Subcutaneous preadipocyte (primary cell): ENCODE measurements around a stretch of chr5.

- CAGE, long polyA plus RNA, result no peak
Measured at GRCh38 chr5:148437229-148437782, 53.5 kb downstream of the FBXO38 start.

DNA sequence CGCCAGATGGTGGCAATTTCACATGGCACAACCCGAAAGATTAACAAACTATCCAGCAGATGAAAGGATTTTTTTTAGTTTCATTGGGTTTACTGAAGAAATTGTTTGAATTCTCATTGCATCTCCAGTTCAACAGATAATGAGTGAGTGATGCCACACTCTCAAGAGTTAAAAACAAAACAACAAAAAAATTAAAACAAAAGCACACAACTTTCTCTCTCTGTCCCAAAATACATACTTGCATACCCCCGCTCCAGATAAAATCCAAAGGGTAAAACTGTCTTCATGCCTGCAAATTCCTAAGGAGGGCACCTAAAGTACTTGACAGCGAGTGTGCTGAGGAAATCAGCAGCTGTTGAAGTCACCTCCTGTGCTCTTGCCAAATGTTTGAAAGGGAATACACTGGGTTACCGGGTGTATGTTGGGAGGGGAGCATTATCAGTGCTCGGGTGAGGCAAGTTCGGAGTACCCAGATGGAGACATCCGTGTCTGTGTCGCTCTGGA, 897 bp upstream of the ADRB2 start:
- CAGE, long polyA plus RNA, result no peak

- CAGE, long polyA plus RNA, result no peak
Measured at GRCh38 chr5:148827245-148828195, 1.1 kb downstream of the ADRB2 start.

DNA sequence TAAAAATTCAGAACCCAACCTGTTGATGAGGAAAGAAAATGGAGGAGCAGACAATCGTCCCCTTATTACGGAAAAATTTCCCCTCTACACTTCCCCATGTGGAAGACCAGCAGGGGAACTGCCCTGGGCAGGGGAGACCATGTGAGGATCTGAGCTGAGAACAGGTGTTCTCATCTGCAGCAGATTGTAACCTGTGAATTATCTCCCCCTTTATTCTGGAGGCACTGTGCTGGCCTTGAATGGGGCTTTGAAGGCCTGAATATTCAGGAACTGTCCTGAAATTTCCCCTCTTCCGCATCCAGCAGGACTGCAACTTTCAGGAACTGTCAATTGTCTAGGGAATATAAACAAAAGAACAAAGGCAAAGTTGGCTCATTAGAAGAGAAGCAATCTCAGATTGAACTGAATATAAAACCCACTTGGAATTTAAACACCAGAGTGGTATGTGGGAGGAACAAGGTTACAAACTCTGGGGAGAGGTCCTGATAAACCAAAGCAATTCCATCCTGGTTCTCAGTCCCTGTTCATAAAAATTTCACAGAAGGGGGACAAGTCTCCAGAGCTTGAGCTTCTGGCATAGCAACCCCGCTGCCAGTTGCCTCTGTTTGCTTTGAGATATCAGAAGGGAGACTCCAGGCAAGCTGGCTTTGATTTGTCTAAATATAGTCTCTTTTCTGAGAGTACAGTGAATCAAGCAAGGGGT, 47.3 kb downstream of the ADRB2 start:
- CAGE, long polyA plus RNA, result no peak

DNA sequence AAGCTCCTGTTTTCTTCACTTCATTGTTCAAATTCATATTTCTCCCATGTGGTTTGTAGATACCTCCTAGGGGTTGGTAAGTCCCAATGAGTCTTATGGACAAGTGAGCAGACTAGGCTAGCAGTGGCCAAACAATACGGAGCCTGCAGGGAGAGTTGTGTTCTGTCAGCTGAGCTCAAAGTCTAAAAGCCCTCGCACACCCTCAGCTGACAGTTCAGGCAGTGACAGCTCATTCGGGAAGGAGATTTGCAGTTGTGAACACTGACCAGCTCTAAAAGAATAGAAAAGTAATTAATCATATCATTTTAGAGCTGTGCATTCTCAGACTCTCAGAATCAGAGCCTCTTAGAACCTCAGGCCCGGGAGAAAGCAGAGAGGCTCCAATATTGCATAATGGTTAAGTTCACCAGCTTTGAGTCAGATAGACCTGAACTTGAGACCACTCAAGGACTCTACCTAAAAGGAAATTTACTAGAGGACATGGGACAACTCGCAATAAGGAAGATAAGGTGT, 95.0 kb downstream of the SH3TC2 start:
- CAGE, long polyA plus RNA, result no peak

DNA sequence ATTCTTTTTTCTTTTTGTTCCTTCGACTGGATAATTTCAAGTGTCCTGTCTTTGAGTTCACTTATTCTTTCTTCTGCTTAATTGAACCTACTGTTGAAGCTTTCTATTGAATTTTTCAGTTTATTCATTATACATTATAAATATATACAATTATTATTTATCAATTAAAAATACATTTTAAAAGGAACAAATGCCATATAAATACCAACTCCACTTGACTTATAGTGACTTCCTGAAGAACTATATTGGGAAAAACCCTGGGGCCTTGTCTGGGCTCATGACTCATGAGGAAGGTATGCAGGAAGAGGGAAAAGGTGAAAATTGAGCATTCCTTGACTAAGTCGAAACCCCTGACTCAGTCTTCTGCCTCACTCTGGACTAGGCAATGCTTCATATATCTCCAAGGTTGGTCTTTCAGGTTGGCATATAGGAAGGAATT, 78.6 kb downstream of the SH3TC2 start:
- CAGE, long polyA plus RNA, result no peak

- CAGE, long polyA plus RNA, result no peak
Measured at GRCh38 chr5:149024415-149024689, 38.5 kb downstream of the SH3TC2 start.

GRCh38 chr5:149150341-149150680, 9.0 kb downstream of the ABLIM3 start:
- CAGE, long polyA plus RNA, result no peak

DNA sequence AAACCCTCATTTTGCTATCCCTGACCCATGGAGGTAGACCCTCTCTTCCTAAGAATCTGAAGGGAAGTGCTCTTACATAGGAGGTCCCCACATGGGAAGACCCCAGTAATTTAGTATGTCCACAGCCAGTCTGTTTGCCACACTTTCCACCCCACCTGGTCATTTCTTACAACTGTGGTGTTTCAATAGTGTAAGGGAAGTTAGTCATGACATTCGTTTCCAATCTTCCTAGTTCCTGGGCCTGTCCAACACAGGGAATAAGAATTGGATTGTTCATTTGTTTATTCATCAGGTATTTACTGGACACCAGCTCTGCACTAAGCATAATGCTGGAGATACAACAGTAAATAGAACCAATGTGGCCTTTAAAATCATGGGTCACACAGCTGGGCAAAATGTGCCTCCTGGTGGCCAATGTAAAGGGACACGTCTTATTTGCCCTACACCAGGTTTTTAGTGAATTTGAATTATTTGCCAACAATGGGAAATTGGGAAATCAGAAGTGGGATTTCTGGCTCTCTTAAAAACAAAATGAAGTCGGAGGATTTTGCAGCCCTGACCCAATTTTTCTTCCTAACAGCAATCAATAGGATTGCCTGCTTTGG, 10.4 kb downstream of the ABLIM3 start:
- CAGE, long polyA plus RNA, result no peak

DNA sequence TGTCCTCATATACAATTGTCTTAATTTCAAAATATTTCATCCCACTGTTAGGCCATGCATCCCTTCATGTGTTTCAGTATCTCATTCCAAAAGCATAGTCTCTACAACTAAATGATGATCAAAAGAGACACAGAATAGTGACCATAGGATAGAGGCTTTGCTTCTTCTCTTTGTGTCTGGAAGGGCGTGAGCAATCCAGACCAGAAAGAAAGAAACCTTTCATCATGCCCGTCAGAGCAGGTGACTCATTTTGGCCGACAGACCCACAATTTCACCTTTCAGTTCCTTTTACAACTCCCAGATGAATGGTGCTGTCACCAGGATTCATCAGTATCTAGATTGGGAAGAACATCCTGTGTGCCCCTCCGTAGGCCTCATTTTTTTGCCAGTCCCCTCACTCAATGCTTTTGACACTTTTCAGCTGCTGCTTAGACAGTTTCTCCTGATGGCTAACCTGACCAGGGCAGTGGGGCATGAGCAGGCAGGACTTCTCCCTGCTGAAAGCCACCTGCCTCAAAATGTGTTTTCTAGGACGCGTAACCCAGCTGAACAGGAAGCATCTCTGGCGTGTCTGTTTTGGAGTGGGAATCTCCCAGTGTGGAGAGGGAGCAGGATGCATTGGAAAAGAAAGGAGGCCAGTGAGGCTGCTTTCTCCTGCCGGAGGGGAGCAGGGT, 21.2 kb downstream of the ABLIM3 start:
- CAGE, long polyA plus RNA, result no peak

GRCh38 chr5:149207164-149207631, 64.5 kb upstream of the AFAP1L1 start:
- CAGE, long polyA plus RNA, result no peak

DNA sequence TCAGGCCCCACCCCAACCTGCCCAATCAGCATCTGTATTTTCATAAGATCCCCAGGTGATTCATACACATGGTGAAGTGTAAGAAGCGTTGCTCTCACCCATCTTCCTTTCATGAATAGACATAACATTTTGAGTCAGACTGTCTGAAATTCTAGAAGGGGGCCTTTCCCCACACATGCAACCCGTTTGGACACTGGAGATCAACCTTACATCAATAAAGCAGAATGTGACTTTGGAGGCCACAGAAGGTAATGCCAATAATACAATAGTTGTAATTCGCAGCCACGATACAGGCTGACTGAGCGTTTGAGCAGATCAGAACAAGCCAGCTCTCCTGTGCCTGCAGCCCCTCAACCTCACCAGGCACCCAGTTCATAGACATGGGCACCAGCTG, 9.2 kb upstream of the AFAP1L1 start:
- CAGE, long polyA plus RNA, result no peak

DNA sequence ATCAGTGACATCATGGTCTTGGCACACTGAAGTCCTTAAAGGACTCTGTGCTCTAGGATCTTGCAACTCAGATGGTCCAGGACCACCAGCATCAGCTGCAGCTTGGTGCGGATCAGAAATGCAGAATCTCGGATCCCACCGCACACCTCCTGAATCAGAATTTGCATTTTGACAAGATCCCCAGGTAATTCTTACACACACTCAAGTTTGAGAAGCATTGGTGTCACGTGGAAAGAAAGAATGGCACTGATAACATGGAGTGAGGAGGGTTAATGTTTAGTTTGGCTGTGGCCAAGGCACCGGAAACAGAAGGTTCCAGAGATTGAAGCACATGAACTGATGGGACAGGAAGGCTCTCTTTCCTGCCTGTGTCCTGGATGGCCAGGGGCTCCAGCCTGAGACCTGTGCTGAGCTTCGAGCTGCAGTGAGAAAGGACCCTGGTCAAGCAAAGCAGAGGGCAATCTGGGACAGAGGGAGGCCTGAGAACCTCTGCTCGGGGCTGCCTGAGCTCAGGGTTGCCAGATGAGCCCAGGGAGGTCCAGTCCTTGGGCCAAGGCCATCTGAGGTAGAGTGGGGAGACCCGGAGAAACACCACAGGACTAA, 27.2 kb downstream of the AFAP1L1 start:
- CAGE, long polyA plus RNA, result no peak

DNA sequence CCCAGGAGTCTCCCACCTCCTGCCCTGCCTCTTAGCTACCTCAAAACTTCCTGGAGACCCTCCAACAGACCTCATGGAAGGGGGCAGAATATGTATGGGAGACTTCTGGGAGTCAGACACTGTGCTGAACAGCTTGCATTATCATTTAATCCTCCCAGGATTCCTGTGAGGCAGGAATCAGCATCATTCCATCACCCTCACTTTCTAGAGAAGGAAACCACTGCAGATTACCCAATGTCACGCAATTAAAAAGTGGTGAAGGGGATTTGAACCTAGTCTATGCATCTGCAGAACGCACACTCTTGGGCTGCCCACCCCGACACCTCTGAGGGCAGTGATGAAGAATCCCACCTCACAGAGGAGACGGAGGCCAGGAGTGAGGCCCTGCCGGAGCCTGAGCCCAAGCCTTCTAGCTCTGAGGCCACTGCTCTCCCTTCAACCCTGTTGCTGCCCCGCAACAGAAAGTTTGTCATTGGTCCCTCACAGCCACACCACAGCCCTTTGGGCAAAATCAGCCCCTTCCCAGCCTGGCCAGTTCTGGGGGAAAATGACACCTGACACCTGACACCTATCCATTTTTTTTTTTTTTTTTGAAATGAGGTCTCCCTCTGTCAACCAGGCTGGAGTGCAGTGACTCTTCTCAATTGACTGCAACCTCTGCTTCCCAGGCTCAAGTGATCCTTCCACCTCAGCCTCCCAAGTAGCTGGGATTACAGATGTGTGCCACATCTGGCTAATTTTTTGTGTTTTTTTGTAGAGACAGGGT, 30.4 kb upstream of the IL17B start:
- CAGE, long polyA plus RNA, result no peak

- CAGE, long polyA plus RNA, result no peak
Measured at GRCh38 chr5:149422112-149422969, 43.2 kb upstream of the IL17B start.

- CAGE, long polyA plus RNA, result no peak
Measured at GRCh38 chr5:149488567-149489726, 62.3 kb downstream of the CSNK1A1 start.

- CAGE, long polyA plus RNA, result no peak
Measured at GRCh38 chr5:149493839-149494287, 57.4 kb downstream of the CSNK1A1 start.

DNA sequence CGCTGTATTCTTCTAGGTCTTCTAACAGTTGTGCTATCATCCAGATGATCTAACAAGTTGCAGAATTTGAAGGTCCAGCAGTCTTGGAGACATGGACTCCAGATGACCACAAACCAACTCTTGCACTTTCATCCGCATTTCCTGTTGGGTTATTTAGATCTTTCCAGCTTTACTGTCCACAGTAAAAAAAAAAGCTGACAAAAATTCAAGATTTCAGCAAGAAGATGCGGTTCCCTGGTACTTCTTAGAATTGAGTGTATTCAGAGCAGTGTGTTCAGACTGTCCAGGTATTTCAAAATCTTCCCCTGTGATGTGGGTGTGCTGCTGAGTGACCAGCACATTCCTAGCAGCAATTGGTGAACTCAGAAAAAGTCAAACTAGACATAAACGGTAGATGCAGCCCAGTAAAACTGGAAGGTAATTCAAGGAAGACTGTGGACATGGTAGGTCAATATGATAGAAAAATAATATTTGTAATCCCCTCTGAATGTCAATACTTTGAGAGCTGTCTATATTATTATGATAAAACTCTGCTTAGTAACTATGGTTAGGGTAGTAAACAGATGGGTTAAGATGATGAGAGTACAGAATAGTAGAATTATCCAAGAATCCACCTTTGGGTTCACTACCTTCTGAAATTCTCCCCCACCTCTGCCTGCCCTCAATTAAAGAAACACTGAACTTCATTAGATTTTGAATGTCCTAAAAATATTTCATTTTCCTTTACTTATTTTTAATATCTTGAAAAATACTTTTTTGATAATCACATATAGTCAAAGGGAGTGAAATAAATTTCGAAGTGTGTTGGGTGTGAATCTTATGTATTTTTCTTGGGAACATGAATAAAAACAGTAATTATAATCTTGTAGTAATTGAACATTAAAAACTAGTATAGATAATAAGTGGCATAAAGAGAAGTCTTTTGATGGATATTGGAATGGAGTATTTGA, 49.9 kb downstream of the CSNK1A1 start:
- CAGE, long polyA plus RNA, result no peak

DNA sequence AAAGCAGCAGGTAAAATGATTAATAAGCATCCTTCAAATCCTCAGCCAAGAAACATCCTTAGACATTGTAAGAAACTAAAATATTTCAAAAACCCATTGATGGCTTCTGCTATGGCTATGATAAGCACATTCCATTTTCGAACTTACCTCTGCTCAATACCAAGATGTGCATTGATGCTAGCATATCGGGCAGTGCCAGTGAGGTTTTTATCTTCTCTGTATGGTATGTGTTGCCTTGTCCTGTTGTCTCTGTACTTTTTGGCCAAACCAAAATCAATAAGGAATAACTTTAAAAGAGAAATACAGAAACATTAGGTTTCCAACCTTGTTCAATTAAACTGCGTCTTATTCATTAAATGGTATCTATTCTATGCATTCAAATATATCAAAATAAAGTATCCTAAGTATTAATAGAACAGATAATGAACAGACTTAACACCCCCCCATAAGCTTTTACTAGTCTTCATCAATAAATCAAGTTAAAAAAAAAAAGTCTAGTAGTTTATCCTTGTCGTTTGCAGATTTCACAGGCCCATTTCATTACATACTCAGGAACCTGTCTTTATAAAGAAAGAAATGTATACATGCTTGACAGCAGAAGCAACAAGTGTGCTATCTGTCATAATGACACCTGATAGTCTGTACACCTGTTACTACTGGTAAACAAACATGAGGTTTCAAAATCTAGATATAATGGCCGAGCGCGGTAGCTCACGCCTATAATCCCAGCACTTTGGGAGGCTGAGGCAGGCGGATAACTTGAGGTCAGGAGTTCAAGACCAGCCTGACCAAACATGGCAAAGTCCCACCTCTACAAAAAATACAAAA, 38.1 kb downstream of the CSNK1A1 start:
- CAGE, long polyA plus RNA, result no peak

GRCh38 chr5:149537291-149537811, 13.9 kb downstream of the CSNK1A1 start:
- CAGE, long polyA plus RNA, result no peak